ENCODE measurements around the genes ZNF549, ZNF837 and ZNF324B.

DNA sequence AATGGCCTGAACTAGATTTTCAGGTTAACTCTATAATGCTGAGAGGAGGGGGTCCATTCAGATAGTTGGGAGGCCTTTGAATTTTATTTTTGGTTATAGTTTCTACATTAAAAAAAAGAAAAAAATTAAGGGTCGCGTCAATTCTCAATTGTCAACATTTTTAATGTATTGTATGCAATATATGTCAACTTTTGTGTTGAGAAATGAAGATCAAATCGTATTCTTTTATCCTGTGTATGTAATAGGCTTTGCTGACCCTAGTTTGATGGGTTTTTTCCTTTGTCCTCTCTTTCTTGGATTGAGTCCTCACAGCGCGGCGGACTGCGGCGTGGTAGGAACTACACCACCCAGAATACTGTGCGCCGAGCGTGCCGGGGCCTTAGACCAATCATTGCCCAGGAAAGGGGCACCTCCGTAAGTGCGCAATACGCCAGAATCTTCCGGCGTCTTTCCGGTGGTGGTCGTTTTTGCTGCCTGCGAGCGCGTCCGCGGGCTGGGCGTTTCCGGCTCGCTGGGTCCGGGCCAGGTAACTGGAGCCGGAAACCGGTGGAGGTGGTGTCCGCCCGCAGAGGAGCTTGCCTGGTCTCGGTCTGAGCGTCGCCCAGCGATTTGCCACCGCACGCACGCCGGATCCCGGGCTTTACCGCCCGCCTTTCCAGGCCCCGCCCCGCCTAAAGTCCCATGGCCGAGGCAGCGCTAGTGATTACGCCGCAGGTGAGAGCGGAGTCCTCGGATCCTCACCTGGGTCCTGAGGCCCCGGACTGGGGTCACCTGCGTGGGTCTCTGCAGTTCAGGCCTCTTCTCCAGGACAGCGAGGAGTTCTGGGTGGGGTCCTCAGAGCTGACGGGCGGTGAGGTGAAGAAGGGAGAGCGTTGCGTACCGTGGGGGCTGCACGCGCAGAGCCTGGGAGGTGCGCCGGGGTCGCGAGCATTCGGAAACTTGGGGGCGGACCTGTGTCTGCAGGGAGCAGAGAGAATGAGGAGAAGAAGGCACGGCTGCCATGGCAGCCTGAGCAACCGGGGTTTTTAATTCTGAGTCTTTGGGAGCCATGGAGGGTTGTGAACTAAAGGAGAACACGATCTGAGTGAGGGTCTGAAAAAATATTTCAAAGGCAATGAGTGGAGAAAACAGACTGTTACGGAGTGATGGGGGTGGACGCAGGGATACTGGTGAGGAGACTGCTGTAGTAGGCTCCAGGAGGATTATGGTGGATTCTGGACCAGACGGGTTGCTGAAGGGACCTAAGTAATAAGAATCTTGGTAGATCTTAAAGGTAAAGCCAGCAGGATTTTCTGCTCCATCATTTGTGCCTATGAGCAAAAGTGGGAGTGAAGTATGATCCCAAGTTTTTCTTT lies at the start of gene ZNF549:
Gene ZNF549 (plus strand): TSS at position 464 of the 1,355 bp plus-strand sequence.
- PRO-cap, 2 experiments = peak in 2 of 2 experiments; most common plus-strand start position 682 of the sequence (in 2)

DNA sequence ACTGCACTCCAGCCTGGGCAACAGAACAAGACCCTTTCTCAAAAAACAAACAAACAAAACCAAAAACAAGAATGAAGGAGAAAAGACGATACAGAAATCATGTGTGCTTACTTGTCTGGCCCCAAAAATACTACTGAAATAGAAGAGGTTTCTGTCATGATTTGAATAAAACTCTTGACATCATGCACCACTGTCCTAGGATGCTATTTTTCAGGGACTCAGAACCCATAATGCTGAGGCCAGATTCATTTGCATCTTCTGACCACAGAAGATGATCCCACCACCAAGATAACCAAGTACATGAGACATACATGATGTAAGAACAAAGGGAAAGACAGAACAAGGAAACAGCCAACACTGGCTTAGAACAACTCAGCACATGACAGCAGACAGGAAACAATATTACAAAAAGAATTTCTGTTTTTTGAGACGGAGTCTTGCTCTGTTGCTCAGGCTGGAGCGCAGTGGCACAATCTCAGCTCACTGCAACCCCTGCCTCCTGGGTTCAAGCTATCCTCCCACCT lies 2.5 kb downstream of the ZNF552 start:
- PRO-cap, 2 experiments = no peak in any of the 2 experiments

GRCh38 chr19:57867703-57868487 lies 18.2 kb downstream of the ZNF587 start:
- PRO-cap, 2 experiments = no peak in any of the 2 experiments

DNA sequence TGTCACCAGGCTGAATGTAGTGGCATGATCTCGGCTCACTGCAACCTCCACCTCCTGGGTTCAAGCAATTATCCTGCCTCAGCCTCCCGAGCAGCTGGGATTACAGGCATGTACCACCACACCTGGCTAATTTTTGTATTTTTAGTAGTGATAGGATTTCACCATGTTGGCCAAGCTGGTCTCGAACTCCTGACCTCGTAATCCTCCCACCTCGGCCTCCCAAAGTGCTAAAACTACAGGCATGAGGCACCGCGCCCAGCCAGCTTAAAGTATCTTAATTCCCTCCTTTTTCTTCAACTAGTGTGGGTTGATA lies 11.4 kb downstream of the ZNF814 start:
- PRO-cap, 2 experiments = no peak in any of the 2 experiments

DNA sequence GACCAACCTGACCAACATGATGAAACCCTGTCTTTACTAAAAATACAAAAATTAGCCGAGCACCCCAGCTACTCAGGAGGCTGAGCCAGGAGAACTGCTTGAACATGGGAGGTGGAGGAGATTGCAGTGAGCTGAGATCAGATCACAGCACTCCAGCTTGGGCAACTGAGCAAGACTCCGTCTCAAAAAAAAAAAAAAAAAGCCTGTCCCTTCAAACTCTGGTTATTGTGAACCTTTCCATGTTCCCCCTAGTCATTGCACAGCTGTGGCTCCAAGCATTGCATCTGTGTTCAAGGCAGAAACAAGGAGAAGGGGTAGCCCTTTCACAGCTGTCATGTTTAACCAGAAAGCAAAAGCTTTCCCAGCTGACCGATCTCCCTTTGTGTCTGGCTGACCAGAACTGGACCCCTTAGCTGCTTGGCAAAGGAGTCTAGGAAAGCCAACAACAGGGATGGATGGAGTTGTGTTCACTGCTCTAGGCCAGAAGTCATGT lies 3.5 kb downstream of the ZNF274 start:
- PRO-cap, 2 experiments = no peak in any of the 2 experiments

- PRO-cap, 2 experiments = no peak in any of the 2 experiments
These were observed 16.2 kb upstream of the ZNF544 start for GRCh38 chr19:58212496-58213005.

- PRO-cap, 2 experiments = peak in 2 of 2 experiments; most common plus-strand start chr19:58327309 (in 1); most common minus-strand start chr19:58327236 (in 1)
These were observed 519 bp downstream of the ZSCAN22 start for GRCh38 chr19:58327133-58327892.

DNA sequence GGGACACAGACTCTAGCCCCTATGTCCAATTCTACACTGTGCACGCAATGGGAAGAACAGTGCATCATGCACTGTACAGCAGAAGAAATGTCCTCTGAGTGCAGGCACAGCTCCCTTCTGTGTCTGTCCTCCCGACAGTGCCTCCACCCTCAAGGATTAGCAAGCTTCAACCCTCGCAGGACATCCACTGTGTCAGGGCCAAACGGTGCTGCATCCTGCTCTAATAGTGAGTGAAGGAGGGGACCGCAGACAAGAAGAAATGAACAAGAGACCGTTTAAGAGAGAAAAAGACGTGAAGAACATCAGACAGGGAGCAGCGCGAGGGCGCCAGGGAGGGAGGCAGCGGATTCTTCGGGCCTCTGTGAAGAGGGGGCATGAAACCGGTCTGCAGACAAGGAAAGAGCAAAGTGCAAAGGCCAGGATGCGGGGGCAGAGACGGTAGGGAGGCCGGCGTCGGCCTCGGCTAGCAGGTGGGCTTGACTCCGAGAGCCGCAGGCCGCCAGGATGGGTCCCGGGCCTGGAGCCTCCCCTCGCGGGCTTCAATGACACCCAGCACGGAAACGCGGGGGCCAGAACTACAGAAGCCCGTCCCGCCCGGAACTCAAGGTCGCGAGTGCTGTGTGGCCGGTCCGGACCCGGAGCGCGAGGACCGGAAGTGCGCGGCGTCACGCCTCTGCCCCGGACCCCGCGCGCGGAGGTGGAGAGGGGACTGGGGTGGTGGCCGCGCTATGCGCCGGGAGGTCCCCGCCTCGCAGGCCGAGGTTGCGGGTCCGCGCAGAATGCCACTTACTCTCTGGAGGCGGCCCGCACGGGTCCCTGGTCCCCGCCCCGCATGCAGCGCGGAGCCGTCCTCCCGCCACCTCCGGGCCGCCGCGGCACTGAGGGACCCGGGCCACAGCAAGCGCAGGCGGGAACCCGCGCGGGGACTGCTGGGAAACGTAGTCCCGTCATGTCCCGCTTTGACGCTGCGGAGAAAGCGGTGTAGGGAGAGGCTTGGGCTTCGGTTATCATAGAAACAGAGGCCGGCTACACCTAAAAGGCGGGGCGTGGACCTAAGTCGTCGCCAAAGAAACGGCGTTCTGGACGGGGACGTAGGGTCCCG lies at the start of gene ZNF837:
Gene ZNF837 (minus strand): TSS at position 880 of the 1,102 bp plus-strand sequence.
- PRO-cap, 2 experiments = peak in 2 of 2 experiments; most common plus-strand start position 668 of the sequence (in 1); most common minus-strand start position 880 of the sequence (in 2)

GRCh38 chr19:58381253-58381615 lies 404 bp upstream of the ZNF837 start:
- PRO-cap, 2 experiments = peak in 2 of 2 experiments; most common plus-strand start chr19:58381362 (in 1)

DNA sequence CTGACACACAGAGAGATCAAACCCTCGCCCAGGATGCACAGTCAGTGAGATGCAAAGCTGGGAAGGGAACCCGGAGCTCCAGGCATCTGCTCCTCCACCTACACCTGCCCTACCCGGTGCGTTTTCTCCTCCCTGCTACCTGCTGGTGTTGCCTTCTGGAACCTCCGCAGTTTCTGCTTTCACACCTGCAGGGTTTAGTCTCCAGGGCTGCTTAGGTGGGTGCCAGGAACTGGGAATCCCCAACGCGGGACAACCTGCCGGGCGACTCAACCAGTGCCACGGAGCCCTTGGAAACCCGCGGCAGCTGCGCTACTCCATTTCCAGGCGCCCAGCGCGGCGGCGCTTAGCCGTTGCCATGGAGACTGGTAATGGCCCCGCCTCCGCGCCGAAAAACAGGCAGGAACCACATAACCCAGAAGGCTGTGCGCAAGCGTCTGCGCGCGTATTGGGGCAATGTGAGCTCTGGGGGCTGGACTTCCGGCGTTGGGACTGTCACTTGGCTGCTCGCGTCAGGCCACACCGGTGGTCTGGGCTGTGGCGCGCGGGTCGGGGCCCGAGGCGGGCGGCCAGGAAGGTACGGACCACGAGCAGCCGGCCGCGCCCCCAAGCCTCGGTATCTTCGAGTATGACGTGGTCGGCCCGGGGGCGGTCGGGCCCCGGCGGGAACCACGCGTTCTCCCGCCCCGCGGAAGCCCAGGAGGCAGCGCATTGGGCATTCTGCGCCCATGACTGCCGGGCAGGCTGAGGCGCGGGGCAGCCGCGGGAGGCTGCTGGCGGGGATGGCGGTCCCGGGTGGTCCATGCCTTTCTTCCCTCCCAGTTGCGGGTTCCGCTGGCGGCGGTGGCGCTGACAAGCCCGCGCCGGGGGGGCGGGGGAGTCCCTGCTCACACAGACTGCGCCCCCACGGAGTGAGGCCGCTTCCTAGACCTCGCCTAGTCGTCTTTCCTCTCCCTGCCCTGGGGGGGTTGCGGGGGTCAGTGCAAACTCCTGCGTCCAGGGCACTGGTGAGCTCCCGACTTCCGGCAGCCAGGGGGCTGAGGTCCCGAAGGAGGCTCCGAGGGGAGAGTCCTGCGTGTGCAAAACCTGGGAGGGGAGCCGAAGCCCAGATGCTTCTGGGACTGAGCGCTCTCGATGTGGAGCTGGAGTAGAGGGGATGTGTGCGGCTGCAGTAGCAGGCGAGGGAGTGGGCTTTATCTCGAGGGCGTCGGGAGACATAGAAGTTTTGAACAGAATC lies at the start of gene ZNF324B:
Gene ZNF324B (plus strand): TSS at position 492 of the 1,234 bp plus-strand sequence.
- PRO-cap, 2 experiments = peak in 2 of 2 experiments; most common plus-strand start position 474 of the sequence (in 1); most common minus-strand start position 341 of the sequence (in 1)

- PRO-cap, 2 experiments = peak in 2 of 2 experiments; most common plus-strand start chr19:58475872 (in 1); most common minus-strand start chr19:58475933 (in 1)
These were observed 655 bp upstream of the ZNF446 start for GRCh38 chr19:58475318-58476075.

GRCh38 chr19:58513548-58514448 lies 2.0 kb upstream of the SLC27A5 start:
- PRO-cap, 2 experiments = peak in 1 of 2 experiments; most common plus-strand start chr19:58514200 (in 1); most common minus-strand start chr19:58514055 (in 1)

DNA sequence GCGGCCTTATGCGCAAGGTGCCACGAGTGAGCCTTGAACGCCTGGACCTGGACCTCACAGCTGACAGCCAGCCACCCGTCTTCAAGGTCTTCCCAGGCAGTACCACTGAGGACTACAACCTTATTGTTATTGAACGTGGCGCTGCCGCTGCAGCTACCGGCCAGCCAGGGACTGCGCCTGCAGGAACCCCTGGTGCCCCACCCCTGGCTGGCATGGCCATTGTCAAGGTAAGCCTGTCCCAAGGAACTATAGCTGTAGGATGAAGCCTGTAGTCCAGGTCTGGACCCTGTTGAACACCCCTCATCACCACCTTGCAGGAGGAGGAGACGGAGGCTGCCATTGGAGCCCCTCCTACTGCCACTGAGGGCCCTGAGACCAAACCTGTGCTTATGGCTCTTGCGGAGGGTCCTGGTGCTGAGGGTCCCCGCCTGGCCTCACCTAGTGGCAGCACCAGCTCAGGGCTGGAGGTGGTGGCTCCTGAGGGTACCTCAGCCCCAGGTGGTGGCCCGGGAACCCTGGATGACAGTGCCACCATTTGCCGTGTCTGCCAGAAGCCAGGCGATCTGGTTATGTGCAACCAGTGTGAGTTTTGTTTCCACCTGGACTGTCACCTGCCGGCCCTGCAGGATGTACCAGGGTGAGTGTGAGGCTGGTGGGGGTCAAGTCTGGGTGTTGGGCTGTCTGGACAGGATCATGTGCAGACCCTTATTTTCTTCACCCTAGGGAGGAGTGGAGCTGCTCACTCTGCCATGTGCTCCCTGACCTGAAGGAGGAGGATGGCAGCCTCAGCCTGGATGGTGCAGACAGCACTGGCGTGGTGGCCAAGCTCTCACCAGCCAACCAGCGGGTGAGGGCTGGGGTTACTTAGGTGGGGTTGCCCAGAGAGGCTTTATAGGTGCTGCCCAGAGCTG lies 5.4 kb downstream of the TRIM28 start:
- PRO-cap, 2 experiments = no peak in any of the 2 experiments

DNA sequence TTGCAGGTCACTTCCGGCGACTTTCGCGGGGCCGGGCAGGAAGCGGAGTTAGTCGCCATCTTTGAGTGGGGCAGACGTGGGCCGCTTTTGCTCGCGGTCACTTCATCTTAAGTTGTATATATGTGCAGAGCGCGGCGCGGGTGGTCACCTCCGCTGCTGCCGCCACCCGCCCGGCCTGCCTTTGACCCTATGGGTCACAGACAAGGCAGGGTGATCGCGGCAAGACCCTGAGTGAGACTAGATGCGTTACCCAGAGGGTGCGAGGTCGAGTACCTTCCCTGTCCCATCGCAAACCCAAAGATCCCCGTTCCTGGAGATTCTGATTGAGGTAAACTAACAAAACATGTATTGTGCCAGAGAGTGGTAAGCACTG lies 657 bp upstream of the UBE2M start:
- PRO-cap, 2 experiments = peak in 2 of 2 experiments; most common plus-strand start position 58 of the sequence (in 1)

DNA sequence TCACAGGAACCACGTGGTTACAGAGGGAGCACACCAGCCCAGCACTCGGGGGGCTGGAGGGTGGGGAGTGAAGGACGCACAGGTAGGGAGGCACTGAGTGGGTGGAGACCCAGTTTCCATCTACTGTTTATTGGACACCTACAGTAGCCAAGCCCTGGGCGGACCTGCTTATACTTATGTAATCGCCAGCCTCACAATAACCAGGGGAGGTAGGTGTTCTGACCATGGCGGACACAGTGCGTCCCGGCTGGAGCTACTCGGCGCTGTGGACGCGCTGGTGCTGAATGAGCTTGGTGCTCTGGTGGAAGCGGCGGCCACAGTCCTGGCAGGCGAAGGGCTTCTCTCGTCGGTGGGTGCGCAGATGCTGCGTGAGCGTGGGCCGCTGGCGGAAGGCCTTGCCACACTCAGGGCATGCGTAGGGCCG lies 3.4 kb upstream of the UBE2M start:
- PRO-cap, 2 experiments = no peak in any of the 2 experiments

Data from Metastatic Liver Carcinoma in the Lung (tissue), 2 donors.